Calu3 (cell line): ENCODE data around the gene LPP.

DNA sequence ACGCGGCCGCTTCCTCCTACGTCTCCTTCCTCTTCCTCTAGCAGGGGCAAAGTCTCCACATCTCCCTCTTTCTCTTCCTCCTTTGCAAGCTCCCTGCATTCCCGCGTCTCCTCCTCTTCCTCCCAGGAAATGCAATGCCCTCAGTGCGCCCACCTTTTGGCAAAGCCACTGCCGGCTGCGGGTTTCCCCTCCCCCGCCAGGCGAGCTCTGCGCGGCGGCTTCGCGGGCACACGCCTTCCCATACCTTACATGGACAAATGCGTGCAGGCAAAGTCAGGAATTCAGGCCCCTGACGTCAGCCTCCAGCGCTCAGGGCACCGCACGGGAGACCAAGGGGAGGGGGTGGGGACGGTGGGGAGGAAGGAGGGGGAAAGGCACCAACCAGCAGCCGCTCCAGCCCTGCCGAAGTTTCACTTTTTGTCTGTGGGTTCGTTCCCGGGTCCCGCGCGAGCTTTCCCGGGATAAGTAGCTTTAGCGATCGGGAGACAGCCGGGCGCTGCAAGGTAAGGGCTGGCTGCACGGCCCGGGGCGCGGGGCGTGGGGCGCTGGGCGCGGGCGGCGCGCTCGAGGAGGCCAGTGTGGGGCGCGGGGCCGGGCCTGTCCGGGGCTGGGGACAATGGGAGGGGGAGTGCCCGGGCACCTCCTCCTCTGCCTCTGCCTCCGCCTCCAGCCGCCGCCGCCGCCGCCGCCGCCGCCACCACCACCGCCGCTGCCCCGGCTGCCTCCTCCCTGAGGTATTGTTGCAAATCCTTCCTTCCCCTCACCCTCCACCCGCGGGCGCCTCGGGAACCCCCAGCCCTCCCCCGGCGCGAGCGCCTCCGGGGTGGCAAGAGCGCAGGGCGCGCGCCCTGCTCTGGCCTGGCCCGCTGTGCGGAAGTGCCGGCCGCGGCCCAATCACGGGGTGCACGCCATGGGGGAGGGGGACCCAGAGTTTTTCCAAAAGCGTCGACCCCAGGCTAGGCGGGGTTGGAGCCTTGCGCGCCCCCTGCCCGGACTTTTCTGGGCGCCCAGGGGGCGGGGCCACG, at the start of gene LPP:
LPP (plus strand) TSS at position 639 of the 1,025 bp plus-strand sequence.
- PRO-cap: bidirectional peak, plus-strand start at position 413 of the sequence, minus-strand start at position 878 of the sequence

DNA sequence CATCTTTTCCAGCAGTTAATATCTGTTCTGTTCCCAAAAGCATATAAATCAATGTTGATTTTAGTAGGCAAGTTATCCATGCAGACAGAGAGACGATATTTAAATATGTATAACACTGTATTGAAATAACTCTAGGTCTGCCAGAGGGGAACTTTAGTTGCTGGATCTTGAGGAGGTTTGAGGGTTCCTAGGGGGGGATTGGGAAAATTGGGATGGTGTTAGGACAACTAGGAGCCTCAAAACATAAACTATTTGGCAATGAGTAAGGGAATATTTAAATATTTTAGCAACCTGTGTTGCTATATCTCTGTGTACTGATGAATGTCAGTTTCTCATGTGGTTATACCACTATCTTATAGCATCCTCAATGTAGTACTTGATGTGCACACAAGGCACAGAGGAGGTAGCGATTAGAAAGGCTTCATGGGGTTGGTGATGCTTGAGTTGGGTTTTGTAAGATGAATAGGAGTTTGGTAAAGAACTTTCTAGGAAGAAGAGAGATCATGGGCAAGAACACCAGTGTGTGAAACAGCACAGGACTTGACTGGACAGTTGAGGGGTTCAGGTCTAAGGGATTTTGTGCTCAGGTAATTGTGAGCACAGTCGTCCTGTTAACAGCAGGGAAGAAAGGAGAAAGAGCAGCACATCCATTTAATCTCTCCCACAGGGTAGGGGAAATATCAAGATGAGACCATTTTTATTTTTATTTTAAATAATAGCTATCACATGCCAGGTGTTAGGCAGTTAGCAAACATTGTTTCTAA, 38.0 kb downstream of the LPP start:
- PRO-cap: no peak

DNA sequence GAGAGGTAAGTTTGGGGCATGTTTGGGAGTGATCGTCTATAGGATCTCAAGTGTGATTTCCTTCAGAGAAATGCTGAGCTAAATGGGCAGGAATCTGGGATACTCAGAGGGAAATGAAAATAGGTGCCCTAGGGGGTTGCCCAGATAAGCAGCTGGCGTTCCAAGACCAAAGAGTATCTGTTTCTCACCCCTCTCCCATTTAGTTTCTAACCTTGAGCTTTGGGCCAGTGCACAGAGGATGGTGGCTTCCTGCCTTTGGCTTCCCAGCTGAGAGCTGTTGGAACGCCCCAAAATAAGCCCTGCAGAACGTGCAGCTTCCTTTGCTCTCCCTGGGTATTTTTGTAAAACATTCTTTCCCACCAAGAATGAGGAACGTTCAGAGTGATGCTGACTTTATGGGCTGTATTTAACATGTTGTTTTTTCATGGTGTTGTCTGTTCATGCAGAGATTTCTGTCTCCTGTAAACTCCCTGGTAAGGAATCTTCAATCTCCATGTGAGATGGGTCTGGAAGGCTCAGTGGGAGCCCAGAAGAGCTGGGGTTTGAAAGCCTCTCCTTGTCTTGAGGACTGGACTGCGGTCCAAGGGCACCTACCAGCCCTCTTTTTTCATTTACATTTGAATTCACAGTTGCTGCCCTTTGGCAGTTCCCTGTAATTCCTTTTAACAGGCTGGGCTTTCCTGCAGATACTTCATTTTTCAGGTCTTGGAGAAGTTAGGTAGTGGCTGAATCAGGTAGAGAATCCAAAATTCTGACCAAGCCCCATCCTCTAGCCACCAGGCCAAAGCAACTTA, 63.8 kb downstream of the LPP start:
- PRO-cap: no peak

GRCh38 chr3:188222458-188223517, 68.8 kb downstream of the LPP start:
- PRO-cap: no peak

DNA sequence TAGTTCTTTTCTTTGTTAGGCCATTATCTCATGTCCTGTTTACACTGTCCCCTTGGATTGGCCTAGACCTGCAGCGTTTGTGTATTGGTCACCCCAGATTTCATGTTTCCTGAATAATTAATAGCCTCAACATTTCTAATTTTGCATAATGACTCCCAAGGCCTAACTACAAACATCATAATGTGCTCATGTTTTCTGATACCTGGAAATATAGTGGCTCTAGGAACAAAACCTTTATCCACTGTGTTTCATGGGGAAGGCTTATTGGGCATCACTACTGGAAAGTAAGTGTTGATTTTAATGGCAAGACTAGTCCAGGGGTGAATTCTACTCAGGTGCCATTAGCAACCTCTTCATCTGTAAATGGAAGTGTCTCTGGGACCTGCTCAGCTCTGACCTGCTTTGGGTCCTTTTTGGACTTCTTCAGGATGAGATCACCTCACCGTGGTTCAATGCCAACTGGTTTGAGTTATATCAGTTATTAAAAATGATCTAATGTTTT, 79.1 kb downstream of the LPP start:
- PRO-cap: no peak

DNA sequence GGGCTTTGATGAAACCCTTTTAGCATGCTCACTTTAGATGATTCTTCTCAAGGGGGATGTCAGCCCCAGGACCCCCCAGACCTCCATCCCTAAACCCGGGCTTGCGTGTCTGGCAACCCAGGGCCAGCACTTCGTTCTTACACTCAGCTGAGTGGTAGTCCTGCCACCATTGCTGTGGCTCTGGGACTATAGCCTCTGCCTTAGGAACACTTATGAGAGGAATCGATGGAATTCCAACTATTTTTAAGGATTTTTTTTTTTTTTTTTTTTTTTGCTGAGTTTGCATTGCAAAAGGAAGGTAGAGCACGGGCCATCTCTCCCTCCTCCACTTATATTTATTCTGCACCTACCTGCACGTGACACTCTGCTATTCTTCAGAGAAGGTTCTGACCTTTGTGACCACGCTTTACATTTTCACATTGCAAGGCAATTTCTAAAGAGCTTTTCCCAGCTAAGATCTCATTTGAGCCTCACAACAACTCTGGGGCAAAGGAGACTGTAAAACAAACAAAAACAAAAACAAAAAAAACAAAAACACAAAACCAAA, 113.9 kb downstream of the LPP start:
- PRO-cap: no peak

DNA sequence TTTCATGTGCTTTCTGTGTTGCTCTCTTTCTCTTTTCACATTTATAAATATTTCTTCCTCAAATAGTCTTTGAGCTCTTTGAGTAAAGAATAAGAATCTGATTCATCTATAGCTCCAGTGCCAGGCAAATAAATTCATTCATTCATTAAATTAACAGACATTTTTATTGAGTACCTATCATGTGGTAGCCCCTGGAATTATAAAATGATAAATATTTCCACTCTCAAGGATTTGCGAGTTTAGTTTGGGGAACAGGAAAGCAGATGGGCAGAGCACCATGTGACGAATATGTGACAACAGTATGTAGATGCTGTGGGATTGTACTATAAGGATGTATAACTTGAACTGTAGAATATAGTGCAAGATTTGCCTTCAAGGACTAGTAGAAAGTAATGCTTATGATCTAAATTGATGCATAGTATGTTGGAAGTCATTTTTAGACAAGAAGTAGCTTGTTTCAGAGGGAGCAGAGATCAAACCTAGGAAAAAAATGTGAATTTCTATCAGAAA, 247.6 kb downstream of the LPP start:
- PRO-cap: no peak

- PRO-cap: bidirectional peak, plus-strand start at chr3:188431812, minus-strand start at chr3:188431585
These were observed 277.6 kb downstream of the LPP start for GRCh38 chr3:188431518-188432066.

GRCh38 chr3:188597570-188598195, 443.7 kb downstream of the LPP start:
- PRO-cap: no peak

DNA sequence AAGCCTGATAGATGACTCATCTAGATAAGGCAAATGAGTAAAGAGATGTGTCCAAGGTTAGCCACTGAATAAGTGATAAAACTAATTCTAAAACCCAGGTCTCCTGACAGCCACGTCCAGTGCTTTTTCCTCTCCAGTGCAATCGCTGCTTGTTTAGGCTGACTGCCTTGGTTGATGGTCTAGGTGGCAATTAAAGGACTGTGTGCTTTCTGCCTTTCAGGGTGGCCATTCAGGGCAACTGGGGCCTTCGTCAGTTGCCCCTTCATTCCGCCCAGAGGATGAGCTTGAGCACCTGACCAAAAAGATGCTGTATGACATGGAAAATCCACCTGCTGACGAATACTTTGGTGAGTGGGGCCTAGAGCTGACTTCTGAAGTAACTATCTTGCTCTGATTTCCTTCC, 463.7 kb upstream of the TPRG1 start:
- PRO-cap: no peak

- PRO-cap: no peak
These were observed 437.3 kb upstream of the TPRG1 start for GRCh38 chr3:188734359-188734932.

- PRO-cap: no peak
These were observed 375.8 kb upstream of the TPRG1 start for GRCh38 chr3:188795810-188796592.

DNA sequence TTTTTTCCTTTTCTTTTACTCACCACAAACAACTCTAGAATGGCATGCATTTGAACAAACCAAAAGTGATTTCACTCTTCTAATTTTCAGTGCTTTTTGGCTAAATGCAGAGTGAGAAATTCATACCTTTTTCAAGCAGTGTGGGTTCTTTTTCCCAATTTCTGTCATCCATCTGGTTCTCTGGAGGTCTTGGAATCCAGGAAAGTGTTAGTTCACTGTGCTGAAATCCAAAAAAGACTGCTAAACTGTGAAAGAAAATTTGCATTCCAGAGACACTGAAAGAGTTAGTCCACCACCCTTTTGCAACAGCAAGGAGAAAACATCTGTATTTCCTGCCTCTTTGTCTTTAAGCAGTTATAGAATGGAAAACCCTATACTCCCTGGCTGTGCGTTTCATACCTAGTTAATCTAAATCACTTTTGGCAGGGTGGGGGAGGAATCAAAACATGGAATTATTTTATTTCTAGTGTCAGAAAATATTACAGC, 317.9 kb upstream of the TPRG1 start:
- PRO-cap: no peak

- PRO-cap: no peak
These were observed 305.6 kb upstream of the TPRG1 start for GRCh38 chr3:188866137-188866574.

DNA sequence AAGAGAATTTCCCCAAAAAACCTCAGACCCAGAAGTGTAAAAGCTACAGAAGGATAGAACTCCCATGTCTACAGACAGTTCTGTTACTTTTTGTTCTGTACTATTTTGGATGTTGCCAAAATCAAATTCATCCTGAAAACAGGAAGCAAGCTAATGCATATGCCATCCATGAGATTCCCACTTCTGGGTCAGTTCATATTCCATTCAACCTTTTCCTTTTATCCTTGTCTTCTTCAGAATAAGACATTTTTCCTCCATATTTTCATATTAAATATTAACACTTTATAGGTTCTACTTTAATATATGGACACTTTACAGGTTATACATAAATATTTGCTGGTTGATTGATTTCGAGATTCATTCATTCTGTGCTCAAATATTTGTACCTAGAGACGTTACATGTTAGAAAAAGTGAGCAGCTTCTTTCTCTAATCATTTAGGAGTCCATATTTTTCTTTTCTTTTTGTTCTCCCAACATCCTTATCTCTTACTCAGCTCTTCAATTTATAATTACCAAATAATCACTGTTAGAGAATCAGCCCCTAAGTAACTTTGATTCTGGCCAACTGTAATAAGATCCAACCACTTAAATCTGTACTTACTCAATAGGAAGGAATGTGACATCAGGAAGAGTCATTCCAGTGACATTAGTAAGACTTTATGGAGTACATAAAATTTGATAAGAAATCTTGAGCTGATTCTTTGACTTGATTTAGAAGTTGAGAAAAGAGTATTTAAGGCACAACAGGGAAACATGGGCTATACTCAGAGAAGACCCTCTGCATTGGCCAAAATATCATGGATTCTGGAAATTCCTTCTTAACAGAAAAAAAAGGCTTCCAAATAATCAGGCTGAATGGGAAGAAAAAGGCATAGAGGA, 290.0 kb upstream of the TPRG1 start:
- PRO-cap: no peak

GRCh38 chr3:188974695-188975662, 196.8 kb upstream of the TPRG1 start:
- PRO-cap: no peak

- PRO-cap: no peak
These were observed 71.5 kb upstream of the TPRG1 start for GRCh38 chr3:189100292-189100653.

DNA sequence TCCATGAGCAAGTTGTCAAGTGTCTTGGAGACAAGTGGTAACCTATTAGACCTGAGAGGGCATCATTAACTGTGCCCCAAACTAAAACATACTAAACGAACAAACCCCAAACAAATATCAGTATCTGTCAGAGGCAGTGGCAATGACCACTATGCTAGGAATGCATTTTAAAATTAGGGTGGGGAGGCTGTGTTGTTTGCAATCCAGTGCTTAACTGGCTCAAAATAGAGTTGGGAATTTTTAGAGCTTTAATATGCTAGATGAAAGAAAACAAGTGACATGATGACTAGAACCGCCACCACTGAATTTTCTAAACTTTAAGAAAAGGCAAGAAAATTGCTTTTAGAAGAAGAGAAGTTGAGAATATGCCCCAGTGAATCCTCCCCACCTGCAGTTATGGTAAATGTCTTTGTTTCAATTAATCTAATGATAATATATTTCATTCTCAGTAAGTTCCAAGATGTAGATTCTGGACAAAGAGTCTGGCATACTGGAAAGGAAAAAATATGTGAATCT, 51.7 kb upstream of the TPRG1 start:
- PRO-cap: no peak

GRCh38 chr3:189267715-189268473, 96.1 kb downstream of the TPRG1 start:
- PRO-cap: no peak

GRCh38 chr3:189355992-189356326, 184.2 kb downstream of the TPRG1 start:
- PRO-cap: no peak